WTC11 (cell line): ENCODE results near the genes TBX2, BRIP1 and KCNH6.

DNA sequence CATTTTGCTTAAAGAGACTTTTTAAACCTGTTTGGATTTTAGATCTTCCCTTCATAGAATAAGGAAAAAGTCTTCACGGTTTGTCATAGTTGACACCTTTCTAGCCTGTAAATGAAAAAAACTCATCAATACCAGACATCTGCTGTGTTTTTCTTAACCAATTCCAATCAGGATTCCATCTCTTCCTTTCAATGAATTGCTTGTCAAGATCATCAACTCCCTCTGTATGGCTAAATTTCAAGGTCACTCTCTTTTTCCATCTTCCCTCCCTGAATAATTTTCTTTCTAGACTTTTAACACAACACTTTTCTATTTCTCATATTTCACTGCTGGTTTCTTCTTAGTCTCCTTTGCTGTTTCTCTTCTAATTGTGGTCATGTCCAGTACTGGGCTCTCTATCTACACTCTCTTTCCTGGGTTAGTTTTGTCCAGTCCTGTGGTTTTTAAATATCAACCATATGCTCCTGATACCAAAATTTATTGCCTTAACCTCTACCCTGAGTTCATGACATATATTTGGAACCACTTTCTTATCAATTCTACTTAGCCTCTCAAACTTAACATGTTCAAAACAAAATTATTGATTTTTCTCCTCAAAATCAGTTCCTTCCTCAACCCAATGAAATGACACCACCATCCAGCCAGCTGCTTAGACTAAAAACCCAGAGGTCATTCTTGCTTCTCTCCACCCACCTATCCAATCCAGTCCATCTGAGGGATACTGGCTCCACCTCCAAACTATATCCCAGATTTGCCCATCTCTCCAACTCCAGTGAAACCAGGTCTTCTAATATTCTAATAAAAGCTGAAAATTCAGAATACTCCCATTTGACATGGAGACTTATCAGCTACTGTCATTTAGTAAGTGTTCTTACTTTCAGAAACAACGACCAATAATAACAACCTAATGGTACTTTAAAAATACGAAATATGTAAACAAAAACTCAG lies 5.7 kb downstream of the RNFT1 start:
- PRO-cap: no peak

DNA sequence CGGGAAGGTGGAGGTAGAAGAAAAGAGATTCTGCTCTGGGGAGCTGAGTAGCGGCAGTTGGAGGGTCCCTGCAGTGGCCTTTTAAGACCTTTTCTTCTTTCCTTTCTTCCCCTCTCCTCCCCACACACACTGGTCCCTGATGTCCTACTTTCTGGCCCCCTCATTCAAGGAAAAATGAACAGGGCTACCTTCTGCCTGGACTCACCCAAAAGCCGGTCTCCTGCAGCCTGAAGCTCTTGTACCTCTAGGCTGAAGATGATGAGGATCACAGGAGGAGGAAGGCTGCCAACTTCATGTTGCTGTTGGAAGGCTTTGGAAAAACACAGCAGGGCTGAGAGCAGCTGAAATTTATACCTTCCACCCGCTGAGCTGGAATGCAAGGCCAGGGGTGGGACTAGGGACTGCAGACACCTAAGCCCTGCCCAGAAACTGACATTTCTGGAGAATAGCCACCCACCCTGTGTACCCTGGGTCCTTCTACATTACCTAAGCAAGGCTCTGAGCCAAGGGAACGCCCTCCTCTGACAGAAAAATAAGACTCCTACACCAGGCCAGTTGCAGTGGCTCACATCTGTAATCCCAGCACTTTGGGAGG lies 9.4 kb upstream of the HEATR6 start:
- PRO-cap: no peak

DNA sequence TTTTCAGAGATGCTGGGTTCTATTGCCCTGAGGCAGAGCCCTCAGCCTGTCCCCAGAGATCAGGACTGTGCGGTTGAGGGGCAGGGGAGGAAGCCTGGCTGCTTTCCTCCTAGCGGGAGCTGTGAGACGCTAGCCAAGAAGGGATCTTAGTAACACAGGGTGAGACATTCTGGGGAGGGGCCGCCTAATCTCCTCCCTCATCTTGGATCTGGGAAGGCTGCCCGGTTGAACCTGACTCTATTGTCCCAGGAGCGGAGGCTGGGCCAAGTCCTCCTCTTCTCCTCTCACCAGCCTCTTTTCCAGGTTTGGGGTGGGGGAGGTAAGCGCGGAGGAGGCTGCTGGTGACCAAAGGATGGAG lies 4.9 kb downstream of the CA4 start:
- PRO-cap: no peak

DNA sequence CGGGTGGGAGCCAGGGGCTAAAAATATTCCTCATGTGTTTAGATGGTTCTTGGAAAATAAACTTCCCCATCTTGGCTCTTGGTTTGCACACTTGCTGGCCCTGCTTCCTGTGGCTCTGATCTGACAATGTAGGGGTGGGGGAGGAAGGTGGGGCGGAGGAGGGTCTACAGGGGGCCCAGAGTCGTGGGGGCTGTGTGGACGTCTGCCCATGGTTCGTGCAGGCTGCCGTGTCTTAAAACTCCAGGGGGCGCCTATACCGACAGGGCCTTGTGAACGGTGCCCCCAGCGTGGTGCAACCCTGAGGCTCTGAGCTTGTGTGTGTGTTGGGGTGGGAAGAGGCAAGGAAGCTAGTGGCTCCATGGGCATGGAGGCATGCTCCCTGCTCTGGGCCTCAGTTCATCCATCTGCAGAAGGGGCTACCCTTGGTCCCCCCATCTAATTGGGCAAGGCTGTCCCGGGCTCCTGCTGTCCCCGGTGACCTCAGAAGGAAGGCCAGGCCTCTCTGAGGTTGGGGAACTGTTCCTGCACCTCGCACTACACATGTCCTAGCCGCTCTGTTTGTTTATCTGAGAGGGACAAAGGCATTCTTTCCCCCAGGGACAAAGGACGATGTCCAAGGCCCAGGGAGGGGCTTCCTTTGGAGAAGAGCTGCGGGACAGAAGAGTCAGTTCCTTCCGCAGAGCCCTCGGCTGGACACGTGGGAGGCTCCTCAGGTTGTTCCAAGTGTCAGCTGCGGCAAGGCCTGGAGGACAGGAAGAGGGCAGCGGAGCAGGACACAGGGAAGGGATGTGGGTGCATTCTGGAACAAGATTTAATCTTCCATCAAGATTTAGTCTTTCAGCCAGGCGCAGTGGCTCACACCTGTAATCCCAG lies 13.5 kb downstream of the CA4 start:
- PRO-cap: bidirectional peak, plus-strand start at position 667 of the sequence, minus-strand start at position 560 of the sequence

DNA sequence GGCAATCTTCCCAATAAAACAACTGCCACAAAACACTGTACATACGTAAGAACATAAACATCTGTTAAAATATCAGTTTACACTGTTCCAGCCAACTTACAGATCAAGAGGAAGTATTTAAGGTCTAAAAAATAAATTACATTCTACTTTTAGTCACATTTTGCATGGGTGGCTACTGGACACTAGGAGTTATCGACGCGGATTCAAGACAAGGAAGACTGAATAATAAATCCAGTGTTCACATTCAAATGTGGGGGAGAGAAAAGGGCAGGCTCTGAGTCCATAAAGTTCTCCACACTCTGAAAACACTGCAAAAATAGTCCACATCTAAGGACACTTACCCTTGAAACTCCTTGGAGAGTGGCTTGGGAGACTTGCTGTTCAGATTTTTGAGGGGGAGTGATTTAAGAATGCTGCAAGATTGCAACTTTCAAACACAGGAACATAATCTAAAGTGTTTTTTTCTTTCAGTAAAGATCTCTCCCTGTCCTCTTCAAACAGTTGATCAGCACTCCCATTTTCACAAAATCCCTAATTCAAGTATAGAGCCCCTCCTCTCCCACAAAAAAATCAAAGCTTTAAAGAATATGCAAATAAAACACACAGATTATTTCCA lies 1.3 kb downstream of the APPBP2 start:
- PRO-cap: no peak

- PRO-cap: no peak
Observed at GRCh38 chr17:60573422-60573993, 26.5 kb upstream of the PPM1D start.

DNA sequence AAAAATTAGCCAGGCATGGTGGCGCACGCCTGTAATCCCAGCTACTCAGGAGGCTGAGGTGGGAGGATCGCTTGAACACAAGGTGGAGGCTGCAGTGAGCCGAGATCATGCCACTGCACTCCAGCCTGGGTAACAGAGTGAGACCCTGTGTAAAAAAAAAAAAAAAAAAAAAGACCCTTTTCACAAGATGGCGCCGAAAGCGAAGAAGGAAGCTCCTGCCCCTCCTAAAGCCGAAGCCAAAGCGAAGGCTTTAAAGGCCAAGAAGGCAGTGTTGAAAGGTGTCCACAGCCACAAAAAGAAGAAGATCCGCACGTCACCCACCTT lies 330.0 kb upstream of the TBX2 start:
- PRO-cap: no peak

DNA sequence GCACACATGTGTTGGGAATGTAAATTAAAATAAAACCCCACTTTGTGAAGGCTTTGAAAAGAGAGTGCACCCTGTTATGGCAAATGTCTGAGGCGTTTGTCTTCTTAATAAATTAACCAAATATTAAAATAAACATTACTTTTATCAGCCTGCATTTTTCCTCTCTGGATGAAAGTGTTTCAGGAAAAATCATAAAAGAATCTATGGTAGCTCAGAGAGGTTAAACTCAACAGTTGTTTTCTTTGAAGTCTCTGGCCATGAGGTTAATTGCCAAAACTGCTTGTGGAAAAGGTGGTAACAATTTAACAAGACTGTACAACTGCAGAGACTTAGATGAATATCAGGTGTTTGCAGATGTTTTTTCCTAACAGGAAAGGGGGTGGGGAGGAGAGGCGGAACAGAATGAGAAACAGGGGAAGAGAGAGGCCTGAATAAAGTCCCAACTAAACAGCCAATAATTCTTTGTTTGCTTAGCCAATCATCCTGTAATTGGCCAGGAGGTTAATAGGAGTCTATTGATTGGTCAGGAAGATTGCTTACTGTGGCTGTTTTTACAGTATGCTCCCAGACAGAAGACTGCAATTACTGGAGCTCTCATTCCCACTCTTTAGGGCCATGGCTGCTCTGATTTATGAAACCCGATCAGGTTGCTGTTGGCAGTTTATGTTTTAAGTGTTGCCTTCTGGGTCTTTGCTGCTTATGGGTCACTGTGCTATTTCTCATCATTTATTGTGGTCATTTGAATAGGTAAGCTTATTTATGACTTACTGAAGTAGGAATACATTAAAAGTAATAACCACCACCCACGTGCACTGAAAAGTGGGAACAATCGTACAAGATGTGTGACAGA lies 249.8 kb upstream of the TBX2 start:
- PRO-cap: no peak

DNA sequence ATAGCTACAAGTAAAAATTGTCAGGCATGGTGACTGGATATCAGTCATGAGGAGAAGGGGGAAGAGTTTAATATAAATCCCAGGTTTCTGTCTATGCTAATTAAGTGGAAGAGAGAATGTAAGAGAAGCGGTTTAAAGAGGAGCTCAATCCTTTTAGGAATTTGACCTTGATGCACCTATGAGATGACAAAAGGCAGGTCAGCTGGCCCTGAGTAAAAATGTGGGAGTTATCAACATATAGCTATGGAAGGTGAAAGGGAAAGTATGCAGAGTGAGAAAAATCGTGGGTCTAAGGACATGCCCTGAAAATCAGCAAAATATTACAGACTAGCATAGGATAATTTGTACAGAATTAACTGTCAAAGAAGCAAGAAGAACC lies 210.0 kb upstream of the TBX2 start:
- PRO-cap: no peak

GRCh38 chr17:61399710-61400119 lies at the start of gene TBX2:
Gene TBX2 (plus strand): TSS chr17:61399843.
- PRO-cap: no peak

- PRO-cap: no peak
Observed at GRCh38 chr17:61416680-61417431, 17.2 kb downstream of the TBX2 start.

- PRO-cap: no peak
Observed at GRCh38 chr17:61492784-61493456, 40.7 kb downstream of the TBX4 start.

DNA sequence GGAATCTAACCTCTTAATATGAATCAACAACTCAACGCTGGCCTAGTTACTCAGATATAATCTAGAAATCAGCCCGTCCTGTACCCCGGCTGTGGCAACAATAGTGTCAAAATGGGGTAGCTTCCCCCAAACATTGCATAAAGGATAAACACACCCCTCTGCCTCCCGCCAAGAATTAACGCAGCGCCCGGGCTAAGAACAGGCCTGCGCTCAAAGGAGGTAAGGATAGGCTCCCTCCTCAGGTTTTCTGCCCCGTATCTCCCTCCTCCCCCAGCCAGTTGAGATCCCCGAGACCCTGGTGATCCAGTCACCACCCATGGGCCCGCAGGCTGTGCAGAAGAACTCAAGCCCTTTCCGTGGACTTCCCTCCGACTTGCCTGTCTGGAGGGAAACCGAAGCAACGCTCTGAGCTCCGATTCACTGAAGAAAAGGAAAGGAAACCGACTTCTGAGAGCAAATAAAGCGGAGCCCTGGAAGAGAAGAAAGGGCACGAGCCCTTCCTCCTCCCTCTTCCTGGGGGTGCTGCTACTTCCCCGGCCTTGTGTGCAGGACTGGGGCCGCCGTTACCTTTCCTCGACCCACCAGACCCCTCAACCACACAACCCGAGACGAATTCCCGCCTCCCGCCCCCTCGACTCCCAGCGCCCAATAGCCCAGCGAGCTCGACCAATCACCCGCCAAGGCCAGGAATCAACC lies at the start of gene BRIP1:
Gene BRIP1 (minus strand): TSS at position 622 of the 696 bp plus-strand sequence.
- PRO-cap: bidirectional peak, plus-strand start at position 195 of the sequence, minus-strand start at position 102 of the sequence; unidirectional peak, minus-strand start at position 432 of the sequence; bidirectional peak, plus-strand start outside the sequence, minus-strand start at position 553 of the sequence

DNA sequence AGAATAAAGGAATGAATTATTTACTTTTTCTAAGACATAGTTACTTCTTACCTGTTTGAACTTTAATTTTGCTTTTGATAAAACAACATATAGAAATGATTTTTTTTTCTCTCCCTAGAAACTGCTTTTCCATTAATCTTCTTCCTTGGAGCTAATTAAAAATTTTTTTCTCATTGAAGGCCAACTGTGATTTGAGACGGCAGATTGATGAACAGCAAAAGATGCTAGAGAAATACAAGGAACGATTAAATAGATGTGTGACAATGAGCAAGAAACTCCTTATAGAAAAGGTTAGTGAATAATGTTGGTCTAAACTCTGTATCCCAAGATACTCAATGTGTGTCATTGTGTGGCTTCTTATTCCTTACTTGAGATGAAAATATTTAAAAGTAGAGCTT lies 67.6 kb upstream of the MRC2 start:
- PRO-cap: no peak

- PRO-cap: no peak
Observed at GRCh38 chr17:62644342-62645072, 17.0 kb downstream of the MRC2 start.

GRCh38 chr17:62703653-62704382 lies 76.3 kb downstream of the MRC2 start:
- PRO-cap: bidirectional peak, plus-strand start at chr17:62704056, minus-strand start at chr17:62703898

- PRO-cap: no peak
Observed at GRCh38 chr17:63350320-63350746, 95.8 kb downstream of the CYB561 start.

GRCh38 chr17:63522893-63523658 lies at the start of gene KCNH6:
Gene KCNH6 (plus strand): TSS chr17:63523358.
- PRO-cap: unidirectional peak, minus-strand start at chr17:63522955; unidirectional peak, plus-strand start at chr17:63523358

DNA sequence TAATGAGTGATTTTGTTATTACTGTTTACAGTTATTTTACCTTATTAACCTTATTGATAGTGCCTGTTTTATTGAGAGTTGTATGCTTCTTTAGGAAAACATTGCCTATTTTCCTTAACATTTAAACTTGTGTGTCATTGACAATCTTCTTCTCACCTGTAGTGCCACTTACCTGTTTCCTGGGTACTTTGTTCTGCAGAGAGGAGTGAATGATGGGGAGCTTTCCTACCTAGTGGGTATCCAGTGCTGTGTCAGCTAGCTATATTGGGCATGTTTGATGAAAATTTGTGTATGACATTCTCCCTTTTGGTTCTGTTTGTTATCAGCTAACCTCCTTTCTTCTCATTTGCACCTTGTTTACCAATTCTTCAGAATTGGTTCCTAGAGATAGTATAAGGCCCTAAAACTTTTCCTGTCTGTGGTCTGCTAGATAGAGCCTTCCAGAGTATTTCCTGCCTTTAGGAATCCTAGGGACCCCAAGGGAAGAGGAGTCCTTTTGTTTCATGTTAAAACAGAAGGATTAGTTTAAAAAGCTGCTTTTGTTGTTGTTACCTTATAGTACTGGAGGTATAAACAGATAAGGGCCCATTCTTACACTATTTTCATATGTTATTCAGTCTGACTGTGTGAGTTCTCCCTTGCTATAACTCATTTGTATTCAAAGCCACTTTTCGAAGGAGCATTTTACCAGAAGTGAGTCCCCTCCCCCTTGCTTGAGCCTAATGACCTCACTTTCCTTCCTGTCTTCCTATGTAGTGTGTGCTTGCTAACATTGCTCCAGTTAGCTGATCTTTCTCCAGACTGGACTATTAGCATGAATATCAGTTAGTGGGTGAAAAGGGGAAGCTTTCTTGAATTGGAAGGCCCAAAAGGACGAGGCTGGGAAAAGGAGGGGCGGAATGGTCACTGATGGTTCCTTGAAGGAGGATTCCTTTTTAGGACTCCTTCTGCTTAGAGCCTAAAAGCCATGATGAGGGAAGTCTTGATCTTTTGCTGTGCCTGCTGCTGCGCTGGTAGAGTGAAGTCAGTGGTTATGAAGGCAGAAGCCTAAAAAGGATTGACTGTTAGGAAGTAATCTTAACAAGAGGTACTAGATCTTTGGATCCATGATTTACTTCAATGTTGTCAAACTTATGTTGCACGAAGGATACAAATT lies 11.7 kb downstream of the MAP3K3 start:
- PRO-cap: no peak

GRCh38 chr17:63690071-63690541 lies 9.8 kb downstream of the LIMD2 start:
- PRO-cap: no peak